ENCODE data around the genes WDR86 and CRYGN.

DNA sequence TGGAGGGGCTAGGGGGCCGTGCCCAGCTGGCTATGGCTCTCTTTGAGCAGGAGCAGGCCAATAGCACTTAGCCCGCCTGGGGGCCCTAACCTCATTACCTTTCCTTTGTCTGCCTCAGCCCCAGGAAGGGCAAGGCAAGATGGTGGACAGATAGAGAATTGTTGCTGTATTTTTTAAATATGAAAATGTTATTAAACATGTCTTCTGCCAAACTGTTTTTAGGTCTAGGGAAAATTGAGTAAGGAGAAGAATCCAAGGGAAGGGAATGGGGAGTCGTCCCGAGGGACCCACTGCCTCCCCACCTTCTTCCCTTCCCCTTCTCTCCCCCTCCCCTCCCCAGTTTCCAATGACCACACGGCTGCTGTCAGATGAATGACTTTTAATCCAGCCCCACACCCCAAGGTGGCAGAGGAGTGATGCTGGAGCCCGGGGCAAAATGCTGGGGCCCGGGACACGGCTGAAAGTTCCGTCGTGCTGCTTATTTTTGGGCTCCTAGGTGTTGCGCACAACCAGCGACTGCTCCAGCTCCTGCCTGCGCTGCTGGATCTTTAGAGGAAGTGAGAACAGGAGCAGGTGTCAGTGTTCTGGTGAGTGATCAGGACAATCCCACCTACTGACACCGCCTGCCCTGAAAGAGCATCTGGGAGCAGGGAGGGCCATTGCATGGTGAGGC lies 6.5 kb downstream of the CHPF2 start:
- PRO-cap = no peak

- PRO-cap = unidirectional peak, plus-strand start at chr7:151243822
These were observed 4.8 kb downstream of the SMARCD3 start for GRCh38 chr7:151243661-151244063.

DNA sequence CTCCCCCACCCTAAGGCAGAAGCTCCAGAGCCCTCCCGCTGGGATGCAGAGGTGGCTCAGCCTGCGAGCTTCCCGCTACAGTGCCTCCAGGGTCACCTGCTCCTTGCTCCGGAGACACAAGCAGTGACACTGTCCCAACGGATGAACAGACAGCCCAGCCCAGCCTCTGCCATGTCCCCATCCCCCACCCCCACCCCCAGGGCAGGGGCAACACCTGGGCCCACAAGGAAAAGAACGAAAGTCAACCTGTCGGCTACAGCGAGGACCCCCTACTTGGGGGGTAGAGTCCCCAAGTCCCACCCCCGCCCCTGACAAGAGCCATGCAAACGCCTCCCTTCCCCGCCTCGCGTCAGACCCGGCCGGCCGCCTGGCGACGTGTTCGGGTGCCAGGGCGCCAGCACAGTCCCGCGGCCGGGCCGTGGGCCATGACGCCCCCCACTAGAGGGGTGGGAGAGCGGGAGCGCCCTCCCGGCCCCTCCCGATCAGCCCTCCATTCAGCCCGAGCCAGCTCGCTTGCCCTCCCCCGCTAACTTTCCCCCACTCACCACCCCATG lies 477 bp downstream of the SMARCD3 start:
- PRO-cap = unidirectional peak, plus-strand start at position 410 of the sequence

DNA sequence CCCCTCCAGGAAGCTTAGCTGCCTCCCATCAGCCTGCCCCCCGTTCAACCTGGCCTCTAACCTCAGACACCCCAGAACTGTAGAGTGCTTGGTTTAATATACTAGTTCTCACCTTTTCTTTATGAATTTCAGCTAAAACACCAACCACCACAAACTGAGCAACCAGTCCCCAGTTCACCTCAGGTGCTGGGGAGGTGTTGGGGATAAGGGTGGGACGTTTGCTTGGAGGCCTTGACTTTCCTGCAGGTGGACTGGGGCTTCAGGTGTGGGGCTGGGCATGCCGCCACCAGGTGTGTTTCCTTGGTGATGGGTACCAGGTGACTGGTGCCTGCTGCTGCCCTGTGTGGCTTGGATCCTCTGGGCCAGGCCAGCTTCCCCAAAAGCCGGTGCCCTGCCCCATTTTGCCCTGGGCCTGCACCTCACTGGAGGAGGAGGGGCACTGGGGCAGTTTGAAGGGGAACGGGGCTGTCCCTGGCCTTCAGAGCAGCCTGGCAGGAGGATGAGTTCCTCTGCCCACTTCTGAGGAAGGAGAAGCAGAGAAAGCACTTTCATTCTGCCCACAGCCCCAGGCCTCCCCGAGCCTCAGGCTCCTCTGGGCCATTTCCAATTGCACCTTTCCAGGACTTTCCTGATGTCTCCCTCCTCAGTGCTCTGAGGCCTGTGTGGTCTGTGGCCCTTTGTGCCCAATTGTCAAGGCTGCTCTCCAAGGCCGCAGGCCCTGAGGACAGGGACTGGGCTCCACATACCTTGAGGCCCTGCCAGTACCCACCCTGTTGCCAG lies 25.1 kb upstream of the SMARCD3 start:
- PRO-cap = no peak

DNA sequence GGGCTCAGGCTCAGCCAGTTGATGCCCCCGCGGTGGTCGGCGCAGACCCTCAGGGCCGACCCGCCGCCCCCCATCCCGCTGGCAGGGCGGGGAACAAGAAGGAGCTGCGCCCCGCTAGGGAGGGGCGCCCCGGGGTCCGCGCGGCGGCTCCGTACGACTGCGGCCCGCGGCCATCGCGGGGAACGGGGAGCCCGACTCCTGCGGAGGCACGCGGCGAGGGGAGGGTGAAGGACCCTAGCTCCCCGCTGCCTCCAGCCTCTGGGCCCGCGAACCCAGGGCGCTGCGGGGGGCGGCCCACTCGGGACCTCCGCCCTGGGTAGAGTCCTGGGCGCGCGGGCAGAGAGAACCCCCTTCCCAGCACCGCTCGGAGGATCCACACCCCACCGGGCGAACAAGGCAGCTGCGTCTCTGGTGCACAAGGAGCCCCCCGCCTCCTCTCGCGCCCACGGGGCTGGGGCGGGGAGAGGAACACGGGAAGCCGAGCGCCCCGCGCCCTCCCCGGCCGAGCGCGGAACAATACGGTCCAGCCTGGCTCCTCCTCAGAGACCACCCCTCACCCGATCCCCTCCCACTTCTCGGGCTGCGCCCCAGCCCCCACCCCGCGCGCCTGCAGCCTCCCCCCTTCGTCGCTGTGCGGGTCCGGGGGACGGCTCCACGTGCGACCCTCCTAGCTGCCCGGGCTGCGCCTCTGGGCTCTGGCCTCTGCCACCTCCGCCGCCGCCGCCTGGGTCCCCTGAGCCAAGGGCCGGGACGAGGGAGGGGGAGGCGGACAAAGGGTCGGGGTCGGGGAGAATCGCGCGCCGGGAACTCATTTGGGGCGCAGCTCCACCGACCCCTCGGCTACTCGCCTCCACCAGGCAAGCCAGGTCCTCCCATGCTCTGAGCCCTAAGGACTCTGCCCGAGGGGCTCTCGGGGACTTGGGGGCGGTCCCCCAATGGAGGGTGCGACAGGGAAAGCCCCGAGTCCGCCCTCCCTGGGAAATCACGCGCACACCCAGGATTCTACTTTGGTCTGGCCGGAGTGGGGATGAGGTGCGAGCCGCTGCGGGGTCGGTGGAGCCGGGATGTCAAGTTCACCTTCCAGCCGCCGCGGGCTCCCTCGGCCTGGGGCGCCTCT lies at the start of gene WDR86:
TSS of gene WDR86 (minus strand) at position 523 of the 1,117 bp plus-strand sequence.
- PRO-cap = bidirectional peak, plus-strand start at position 626 of the sequence, minus-strand start at position 410 of the sequence; bidirectional peak, plus-strand start at position 997 of the sequence, minus-strand start at position 1,014 of the sequence

DNA sequence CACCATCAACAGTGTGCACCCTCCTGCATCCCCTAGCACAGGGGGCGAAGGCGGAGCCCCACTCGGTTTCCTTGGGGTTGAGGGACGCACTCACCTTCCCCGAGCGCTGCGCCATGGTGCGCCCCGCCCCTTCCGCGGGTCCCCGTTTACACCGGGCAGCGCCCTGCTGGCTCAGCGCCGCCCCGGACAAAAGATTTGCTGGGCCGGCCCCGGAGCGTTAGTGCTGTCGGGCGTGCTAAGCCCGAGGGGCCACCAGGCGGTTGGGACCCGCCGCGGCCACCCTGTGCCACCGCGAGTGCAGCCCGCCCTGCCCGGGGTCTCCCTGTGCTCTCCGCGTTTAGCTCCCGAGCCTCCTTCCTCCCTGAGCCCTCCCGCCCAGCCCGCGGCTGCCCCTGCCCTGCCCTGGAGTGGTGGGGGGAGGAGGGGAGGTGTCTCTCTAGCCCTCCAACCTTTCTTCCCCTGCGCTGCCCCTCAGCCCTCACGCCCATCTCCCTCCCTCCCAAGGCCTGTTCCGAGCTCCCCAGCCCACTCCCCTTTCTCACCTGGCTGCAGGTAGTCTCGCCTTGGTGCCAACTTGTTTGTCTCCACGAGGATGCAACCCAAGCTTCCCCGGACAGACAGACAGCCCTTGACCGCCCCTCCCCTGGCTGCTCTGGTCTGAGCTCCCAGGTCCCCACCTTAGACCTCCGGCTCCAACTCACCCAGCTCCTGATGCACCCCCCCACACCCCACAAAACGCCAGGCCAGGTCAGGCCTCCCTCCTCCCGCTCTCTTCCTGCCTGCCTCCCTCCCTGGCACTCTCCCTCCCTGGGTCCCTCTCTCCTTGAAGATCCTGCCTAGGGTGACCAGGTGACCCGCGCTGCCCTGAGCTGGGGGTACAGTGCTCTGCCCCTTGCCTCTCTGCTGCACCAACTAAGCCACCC lies at the start of gene CRYGN:
TSS of gene CRYGN (minus strand) at position 339 of the 923 bp plus-strand sequence.
- PRO-cap = unidirectional peak, minus-strand start at position 339 of the sequence

DNA sequence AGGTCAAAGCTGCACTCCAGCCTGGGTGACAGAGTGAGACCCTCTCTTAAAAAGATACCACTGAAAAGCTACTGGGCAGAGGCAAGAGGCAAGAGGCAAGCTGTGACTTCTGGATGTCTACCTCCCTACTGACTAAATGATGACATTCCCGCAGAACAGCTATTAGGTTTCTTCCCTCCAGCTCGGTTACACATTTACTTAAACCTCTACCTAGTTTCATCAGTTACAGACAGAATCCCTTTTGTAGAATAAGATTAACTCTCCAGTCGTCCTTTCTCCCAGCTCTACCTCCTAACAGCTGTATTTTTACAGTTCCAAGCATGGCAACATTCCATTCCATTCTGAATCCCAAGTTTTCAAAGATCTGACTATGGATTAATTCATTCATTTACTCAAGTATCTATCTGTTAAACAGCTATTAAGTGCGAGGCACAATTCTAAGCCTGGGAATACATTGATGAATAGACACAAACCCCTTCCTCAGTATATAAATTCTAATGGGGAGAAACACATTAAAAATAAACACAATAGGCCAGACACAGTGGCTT lies 21.1 kb downstream of the RHEB start:
- PRO-cap = no peak

GRCh38 chr7:151586504-151586813 lies 66.8 kb upstream of the RHEB start:
- PRO-cap = no peak

DNA sequence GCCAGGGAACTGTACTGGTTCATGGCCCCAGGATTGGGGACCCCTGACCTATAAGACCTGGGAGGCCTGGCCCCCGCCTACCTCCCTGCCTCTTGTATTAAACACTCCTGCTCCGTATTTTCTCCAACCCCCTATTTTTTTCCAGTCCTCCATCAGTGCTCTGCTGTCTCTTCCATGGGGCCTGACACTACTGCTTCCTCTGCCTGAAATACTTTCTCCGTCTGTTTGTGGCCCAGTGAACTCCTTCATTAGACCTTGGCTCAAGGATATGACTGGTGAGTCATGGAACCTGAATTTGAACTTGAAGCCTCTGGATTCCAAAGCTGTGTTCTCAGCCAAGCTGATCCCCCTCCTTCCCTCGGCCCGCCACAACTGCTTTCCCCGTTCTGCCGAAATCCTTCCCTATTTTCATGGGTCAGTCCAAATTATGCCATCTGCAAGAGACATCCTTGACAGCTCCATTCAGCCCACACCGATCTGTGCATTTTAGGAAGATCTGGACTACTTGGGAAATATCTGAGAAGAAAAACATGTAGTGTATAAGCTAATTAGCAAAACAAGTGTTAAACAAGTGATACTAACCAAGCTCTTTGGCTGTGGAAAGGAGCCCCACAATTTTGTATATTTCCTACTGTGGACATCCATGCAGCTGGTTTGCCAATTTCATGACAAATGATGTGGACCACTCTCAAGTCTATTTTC lies 80.2 kb upstream of the RHEB start:
- PRO-cap = no peak

DNA sequence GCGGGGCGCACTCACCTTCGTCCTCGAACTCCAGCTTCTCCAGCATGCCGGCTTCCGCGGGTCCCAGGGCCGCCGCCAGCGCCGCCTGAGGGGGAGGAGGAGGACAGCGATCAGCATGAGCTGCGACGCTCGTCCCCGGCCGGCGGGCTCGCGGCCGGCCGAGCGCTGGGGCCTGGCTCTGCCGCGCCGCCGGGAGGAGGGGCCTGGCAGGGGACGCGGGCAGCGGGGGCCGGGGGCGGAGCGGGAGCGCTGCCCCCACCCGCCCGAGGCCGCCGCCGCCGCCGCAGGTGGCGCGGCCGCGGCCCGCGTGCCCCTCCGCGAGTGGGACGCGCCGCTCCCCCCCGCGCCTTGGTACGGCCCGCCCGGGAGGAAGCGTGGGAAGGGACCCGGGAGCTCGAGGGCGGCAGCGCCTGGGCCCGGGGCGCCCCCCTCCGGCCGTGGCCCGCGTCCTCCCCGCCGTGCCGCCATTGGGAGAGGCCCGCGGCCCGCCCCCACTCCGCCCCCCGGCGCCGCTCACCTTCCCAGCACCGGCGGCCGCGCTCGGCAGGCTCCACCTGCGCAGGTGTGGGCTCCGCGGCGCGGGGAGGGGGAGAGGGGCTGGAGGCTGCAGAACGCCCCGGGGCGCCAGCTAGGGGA lies 112.5 kb upstream of the RHEB start:
- PRO-cap = bidirectional peak, plus-strand start at position 207 of the sequence, minus-strand start at position 180 of the sequence

- PRO-cap = no peak
These were observed 112.8 kb upstream of the RHEB start for GRCh38 chr7:151632690-151632800.

DNA sequence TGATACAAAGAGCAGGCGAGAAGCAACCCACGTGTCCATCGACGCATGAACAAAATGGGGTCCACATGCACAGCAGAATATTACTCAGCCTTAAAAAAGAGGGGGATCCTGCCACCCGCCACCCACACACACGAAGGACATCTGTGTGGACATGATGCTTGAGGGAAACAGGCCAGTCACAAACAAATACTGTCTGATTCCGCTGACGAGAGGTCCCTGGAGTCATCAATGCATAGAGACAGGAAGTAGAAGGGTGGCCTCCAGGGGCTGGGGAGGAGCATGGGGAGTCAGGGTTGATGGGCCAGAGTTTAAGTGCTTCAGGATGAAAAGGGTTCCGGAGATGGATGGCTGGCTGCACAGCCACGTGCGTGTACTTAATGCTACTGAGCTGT lies 151.8 kb downstream of the PRKAG2 start:
- PRO-cap = no peak

DNA sequence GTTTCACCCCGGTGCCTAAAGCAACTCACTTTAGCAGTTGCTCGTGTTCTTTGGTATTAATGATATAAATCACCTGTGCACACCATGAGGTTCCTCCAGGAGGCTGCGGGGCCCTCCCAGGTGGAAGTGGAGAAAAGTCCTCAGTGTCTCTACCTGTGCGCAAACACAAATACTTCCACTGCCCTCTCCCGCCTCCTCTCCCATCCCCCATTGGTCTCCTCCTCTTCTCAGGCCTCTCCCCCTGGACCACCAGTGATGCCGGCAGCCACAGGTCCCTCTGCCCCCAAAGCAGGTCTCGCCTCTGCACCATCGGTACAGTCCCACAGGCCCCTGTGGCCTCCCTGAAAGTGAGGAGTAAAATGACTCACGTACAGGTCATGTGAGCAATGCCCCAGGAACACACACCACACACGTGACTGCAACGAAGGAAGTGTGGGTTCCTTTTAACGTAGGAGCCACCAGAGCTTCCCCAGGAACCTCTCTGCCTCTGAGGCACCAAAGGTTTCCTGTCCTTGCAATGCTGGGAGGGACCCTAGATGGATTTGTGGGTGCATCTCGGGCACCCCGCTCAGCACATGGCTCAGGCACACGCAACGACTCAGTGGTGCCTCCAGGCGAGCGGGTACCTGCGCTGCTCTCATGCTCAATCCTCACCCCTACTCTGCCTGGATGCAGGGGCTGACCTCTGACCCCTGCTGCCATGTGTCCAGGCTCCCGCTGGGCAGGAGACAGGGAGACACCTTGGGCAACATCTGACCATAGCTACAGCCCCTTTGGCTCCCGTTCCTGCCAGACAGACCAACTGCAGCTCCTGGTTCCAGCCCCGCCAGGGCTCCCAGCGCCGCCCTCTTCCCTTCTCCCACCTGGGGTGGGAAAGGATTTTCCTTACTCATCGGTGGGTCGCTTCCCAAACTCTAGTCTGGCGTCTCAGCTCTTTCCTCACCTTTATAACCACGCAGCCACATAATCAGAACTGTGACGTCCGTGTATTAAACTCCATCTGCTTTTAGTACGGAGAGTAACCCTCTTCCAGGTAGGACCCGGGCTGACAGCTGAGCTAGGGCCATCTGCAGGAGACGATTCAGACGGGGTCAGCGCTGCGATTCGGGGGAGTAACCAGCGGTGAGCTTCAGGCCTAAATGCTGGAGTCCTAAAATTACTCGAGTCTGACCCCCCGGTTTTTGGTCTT lies 120.7 kb downstream of the PRKAG2 start:
- PRO-cap = no peak

GRCh38 chr7:151787050-151787464 lies 89.9 kb downstream of the PRKAG2 start:
- PRO-cap = no peak

- PRO-cap = no peak
These were observed 78.2 kb downstream of the PRKAG2 start for GRCh38 chr7:151798613-151799249.

DNA sequence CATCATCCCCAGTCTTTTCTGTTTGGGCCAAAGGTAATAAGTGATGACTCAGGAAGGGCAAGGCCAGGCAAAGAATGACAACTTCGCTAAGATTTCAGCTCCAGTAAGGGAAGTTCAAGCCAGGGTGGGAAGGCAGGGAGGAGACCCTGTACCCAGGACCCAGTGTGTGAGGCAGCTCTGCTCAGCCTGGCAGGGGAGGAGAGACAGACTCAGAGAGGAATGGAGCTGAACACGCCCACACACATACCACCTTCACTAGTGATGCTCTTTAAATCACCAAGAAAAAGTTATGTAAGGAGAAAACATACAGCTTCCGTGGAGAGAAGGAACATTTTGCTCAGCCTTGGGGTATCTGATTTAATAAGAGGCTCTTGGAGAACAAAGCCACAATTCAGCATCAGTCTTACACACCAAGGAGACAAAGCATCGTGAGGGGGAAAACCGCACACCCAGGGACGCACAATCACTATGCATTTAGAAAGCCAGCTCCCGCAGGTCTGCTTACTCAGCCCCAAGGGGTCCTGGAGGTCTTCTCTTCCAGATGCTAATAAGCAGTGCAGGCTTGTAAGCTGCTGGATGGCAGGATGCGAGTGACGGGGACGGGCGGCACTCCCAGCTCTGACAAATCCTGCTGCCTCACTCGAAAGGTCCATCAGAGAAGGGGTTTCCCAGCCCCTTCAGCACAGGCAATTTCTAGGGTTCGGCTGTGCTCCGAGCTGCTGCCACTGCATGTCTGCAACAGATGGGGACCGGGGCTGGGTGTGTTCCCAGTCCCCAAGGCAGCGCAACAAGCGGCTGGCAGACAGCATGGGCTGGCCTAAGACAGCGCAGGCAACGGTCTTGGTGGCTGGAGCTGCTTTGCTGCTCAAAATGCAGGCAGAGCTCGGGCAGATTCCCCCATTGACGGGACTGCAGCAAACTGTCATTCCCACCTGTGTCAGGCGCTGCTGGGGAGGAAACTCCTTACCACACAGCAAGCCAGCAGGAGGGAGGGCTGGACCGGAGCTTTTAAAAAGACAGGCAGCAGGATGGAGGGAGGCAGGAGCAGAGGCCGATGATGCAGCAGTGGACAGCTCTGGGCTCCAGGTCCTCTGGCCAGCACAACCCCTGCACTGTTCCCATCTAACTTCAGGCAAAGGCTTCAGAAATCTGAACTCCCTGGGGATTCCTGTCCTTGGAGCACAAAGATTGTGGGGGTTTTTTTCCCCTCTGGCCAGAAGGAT lies 62.6 kb downstream of the PRKAG2 start:
- PRO-cap = no peak

DNA sequence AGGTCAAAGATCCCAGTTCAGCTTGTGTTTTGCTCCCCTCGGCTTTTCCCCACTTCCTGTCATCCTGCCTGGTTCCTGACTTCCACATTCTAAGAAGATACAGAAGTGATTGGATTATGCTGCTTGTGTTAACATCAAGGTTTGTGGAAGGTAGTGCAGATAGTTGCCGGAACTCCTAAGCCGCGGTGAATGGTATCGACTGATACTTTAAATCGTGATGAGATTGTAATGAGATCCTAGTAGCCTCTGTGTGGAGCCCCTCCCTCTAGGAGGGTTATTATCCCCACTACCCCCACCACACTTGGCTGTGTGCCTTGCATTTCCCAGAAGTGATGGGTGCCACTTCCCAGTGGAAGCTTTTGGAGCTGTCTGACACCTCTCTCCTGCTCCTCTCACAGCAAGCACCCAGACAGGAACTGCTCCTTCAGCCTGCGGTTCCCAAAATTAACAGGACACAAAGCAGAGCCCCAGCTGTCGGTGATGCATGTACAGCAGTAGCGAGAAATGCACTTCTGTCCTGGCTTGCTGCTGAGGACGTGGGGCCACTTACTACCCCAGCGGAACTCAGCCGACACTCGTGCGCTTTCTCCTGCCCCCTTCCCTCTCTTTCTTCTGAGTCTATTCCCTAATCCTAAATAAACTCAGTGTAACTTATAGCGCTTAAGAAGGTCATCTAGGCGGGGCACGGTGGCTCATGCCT lies 52.5 kb downstream of the PRKAG2 start:
- PRO-cap = no peak

- PRO-cap = no peak
These were observed 29.7 kb downstream of the PRKAG2 start for GRCh38 chr7:151847030-151847710.

GRCh38 chr7:151850820-151851708 lies 25.9 kb downstream of the PRKAG2 start:
- PRO-cap = no peak

- PRO-cap = no peak
These were observed 19.6 kb downstream of the PRKAG2 start for GRCh38 chr7:151857161-151857789.